Hair follicular keratinocyte (primary cell): ENCODE results near the gene MYO9A.

DNA sequence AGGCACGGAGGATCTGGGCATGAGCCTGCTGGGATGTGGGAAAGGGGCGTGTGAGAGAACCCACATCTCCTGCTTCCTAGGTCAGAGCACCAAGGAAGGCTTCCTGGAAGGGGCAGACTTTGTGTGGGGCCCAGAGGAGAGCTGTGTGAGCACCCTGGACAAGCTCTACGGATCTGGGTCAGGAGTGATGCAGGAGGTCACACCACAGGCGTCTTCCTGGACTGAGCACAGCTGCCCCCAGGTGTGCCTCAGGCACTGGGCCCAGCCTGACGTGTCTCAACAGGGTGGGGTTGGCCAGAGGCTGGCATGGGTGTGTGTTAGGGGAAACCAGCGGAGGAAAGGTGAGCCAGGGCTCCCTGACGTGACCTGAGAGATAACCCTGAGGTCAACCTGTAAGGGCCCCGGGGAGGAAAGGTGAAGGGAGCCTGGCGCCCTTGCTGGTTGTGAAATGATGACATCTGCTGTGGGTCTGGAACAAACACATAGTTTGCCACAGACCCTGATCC, 100.1 kb upstream of the TLE3 start:
- RAMPAGE, long total RNA, result no peak

GRCh38 chr15:70321315-70321847, 223.7 kb upstream of the TLE3 start:
- RAMPAGE, long total RNA, result no peak

DNA sequence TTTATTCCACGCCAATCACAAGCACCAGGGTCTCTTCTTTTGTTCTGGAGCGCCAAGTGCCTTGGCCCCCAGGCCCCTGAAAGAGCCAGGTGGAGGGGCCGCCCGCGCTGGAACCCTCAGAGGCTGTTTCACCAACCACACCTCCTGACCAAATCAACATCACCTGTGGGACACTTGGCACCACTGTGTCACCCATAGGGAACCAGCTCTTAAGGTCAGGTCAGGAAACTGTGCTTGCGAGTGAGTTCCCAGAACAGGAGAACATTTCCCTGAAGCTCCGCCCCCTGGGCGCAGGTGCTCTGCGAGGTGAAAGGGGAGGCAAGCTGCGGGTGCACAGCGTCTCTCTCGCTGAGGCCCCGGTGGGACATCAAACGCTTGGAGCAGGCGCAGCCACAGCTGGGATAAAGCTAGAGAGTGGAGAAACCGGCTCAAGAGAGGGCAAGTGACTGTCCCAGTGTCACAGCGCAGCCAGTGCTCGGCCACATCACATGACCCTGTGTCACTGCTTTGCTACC, 311.2 kb downstream of the UACA start:
- RAMPAGE, long total RNA, result no peak

DNA sequence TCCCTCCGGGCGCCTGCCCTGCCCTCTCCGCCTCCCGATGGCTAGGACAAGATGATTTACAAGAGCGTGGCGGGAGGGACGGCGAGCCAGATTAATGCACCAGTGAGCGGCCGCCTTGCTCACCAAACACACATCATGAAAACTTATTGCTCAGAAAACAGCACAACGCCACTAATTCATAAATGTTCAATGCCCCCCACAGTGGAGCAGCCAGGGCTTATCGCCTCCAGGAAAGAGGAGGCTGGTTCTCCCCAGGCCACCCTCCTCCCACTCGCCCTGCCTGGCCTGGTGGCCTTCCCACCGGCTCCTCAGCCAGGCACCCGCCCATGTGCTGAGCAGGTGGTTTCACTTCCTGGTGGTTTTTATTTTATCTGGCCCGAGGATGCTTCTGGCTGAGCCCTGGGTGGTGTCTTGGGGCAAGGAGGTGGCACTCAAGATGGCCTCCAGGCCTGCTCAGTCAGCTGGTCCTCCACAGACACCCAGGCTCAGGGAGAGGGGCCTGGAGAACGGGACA, 285.0 kb downstream of the UACA start:
- RAMPAGE, long total RNA, result no peak

DNA sequence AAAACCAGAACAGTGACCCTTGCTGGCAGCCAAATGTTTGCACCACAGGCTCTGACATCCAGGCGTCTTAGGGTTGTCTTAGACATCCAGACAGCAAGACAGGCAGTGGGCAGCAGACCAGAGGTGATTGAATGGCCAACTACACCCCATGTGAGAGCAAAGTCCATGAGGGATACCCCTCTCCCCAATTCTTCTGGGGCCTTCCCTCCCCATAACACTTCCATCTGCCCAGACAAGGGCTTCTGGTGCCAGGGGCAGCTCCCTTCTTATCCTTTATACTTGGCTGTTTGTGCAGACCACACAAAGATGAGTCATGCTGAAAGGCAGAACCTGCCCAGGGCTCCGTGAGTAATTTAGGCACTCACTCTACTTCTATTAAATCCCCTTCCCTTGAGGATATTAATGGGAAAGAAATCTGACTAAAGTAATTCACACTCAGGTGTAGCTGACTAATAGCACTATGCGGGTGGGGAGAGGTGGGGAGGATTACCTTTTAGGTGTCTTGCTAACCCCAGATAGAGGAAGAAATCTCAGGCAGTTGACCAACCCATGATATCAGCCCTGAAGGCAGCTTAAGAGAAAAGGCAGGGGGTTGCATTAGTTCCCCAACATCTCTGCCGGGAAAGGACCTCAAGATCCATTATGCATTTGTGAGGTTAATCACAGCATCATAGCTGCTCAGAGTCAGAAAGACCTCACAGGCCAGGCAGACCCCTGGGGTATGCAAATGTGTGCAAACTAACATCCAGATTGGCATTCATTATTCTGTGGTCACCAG, 257.8 kb downstream of the UACA start:
- RAMPAGE, long total RNA, result no peak

DNA sequence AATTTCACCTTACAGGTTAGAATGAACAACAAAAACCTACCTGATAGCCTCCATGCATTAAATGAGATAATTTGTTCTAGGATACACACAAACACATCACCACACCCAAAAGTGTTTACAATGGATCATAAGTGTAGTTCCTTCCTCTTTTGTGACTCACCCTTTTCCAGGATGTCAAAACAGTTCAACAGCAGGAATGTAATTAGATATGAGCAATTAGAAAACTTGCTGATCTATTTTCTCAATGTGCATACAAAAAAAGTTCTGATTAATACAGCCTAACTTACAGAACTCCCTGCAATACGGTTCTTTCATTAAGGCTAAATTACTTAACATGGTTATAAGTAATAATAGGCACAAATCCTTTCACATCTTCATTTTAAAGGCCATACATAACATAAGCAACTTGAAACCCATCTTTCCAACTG, 21.5 kb downstream of the UACA start:
- RAMPAGE, long total RNA, result no peak

DNA sequence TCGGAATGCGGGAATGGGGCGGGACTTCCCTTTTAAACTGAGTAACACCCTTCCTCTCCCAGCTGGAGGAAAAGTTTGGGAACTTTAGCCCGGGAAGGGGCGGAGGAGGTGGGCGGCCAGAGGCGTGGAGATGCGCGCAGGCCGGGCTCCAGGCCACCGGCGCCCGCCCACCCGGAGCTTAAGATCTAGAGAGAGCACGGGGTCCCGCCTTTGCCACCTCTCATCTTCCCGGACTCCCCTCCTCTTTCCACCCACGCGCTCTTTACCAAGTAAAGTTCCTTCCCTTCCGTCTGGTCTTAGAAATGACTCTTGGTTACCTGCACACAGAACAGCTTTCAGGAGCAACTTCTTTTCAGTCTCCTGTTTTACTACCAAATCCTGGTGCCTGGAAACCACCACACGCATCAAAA, 281 bp upstream of the UACA start:
- RAMPAGE, long total RNA, result no peak

DNA sequence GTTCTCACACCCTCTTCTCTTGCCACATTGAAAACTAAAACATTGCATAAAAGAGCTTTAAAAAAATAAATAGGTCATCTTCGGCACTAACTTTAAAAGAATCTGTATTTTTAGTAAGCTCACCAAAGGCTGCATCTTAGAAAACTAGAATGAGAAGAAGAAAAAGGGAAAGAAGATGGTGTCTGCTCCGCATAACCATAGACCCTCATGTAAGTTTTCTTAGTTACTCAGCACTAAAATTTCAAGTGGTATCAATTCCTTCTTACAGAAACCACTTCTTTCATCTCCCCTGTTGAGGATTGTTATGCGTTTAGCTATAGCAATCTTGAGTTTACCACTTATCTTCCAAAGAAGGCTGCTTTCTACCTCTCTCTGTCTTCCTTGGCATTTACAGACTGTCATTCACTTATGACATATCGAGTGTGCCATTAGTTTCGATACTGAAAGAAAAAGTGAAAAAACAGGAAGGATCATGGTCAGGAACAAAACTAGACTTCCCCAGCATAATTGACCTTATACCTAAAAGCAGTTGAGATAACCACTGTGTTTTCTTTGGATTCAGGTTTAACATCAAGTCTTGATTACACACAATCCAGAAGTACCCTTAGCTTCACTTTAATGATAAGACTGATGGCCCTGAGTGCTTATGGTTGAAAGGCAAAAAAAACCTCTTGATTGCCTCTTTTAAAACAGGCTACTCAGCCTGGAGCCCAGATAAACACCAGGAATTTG, 4.7 kb upstream of the UACA start:
- RAMPAGE, long total RNA, result no peak

DNA sequence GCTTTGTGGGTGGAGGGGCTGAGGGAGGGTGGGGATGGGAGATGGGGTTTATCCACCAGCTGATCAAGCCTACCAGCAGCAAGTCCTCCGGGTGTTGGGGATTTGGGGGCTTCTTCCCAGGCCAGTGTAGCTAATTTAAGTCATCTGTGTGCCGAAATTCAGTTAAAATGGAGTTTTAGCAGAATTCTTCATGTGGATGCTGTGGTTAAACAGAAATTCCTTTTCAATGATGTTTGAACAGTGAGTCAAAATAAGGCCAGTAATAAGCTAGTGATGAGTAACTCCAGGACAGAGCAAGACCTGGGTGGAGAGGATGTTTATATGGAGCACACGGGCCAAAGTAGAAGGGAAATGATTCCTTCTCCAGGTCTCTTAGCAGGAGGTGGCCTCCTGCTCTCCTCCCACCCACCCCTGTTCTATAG, 31.9 kb upstream of the UACA start:
- RAMPAGE, long total RNA, result no peak

DNA sequence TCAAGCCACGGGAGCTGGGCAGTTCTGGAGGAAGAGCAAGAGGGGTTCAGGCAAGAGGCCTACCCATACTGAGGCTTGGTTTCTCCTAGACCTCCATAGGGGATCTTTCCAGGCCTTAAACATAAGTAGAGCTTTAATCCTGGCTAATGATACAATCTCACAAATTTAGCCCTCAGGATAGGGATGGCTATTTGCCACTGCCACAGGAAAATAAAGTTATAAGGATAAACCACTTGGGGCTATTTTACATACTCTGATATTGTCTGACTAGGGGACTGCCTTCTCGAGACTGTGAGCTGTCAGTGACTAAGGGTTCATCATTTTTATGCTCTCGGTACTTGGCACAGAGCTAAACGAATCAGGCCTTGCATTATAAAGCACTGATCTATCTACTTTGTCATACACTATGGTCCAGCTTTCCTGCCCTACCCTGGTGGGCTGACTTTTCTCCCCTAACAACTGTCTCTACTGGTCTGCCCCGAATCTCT, 1.6 kb downstream of the LARP6 start:
- RAMPAGE, long total RNA, result no peak

DNA sequence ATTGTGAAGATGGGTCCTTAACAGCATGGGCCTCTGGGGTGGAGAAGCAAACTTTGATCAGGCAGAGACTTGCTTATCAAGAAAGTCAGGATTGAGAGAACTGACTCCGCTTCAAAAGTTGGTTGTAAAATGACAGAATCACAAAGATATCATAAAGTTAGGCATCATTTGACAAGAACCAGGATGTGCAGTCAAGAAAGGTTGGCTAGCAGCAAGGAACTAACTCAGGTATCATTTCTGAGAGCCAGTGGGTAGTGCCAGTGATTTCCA, 9.6 kb downstream of the LRRC49 start:
- RAMPAGE, long total RNA, result no peak

DNA sequence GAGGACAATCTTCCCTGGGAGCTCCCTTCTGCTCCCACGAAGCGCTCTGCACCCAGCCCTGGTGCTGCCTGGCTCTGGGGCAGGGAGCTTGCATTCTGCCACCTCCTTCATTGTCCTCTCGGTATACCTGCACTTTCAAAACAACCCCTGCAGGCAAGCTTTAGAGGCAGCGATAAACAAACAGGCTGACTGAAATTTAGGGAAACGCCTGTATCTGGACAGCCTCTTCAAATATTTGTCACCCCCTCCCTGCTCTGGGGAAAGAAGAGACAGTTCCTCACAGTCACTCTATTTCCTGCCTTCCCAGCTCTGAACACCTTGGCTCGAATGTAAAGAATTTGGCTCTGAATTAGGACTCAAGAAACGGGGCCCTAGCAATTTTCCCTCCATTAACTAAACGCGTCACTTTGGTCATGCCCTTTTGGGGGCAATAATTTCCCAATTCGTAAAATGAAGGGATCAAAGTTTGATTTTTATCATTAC, 991 bp upstream of the THSD4 start:
- RAMPAGE, long total RNA, result no peak

DNA sequence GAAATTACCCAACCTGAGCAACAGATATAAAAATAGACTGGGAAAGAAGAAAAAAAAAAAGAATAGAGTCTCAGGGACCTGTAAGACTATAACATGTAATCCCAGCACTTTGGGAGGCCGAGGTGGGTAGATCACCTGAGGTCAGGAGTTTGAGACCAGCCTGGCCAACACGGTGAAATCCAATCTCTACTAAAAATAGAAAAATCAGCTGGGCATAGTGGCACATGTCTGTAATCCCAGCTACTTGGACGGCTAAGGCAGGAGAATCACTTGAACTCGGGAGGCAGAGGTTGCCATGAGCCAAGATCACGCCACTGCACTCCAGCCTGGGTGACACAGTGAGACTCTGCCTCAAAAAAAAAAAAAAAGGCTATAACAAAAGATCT, 12.9 kb downstream of the THSD4 start:
- RAMPAGE, long total RNA, result no peak

DNA sequence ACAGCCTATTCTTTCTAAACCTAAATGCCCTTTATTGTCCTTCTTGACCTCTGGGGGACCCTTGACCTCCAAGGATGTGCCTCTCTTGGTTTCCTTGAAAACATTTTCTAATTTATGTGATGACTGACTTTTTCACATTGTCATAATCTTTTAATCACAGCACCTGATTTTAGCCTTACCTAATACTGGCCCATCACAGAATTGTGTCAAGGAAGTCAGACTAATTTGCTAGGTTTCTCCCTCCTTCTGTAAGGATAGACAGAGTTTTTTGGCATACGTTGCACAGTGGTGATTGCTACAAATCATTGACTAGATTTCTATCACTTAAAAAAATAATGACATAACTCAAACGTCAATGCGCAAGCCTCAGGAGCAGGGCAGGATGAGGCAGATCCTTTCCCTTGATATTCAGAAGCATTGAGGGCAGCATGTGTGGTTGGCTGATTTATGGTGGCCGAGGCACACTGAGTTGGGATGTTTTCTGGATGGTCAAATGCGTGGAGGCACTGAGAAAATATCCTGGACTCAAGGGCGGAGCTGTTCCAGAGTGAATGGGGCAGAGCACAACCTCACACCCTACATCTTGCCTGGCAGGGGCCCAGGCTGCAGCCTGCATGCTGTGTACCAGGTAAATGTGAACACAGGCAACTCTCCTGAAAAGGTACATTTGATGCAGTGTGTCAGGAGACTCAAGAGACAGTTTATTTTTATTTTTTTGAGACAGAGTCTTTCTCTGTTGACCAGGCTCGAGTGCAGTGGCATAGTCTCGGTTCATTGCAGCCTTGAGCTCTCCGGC, 14.4 kb downstream of the THSD4 start:
- RAMPAGE, long total RNA, result no peak

GRCh38 chr15:71186247-71186693, 71.0 kb downstream of the THSD4 start:
- RAMPAGE, long total RNA, result no peak

DNA sequence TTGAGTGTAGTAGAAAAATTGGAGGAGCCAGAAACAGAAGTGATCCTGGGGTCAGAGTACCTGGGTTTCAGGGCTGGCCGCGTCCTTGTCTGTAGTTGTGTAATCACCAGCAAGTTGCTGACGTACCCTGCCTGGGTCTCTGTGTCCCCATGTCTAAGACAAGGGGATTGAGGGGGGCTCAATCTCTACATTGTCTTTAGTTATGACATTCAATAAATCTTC, 295.1 kb upstream of the NR2E3 start:
- RAMPAGE, long total RNA, result no peak

GRCh38 chr15:71757715-71758328, 52.5 kb upstream of the NR2E3 start:
- RAMPAGE, long total RNA, result no peak

GRCh38 chr15:71818279-71818627, 7.9 kb downstream of the NR2E3 start:
- RAMPAGE, long total RNA, result no peak

GRCh38 chr15:72116526-72117034, 1.4 kb downstream of the MYO9A start:
- RAMPAGE, long total RNA, result no peak

- RAMPAGE, long total RNA, result no peak
Measured at GRCh38 chr15:72117679-72118226, at the start of gene MYO9A. Gene MYO9A, minus strand, starts transcription at chr15:72118150.